Placental pericyte (primary cell): ENCODE results near the gene NLRP1.

- CAGE, long polyA plus RNA: no peak
Observed at GRCh38 chr17:4853268-4853825, 20.2 kb downstream of the MINK1 start.

DNA sequence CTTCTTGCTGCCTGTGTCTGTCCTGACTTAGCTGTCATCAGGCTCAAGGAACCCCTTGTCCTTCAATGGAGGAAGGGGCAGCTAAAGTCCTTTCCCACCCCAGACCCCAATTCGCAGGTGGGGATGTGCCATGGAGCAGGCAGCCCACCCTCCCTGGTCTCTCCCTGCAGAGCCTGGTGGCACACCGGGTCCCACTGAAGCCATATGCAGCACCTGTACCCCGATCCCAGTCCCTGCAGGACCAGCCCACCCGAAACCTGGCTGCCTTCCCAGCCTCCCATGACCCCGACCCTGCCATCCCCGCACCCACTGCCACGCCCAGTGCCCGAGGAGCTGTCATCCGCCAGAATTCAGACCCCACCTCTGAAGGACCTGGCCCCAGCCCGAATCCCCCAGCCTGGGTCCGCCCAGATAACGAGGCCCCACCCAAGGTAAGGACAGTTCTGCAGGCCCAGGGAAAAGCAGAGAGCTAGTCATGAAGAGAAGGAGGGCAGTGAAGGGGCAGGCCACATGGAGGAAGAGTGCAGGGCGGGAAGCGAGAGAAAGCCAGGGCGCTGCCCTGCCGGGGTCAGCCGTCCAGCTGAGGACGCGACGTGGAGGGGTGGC, 7.9 kb upstream of the C17orf107 start:
- CAGE, long polyA plus RNA: no peak

- CAGE, long polyA plus RNA: no peak
Observed at GRCh38 chr17:4897423-4898303, 1.7 kb upstream of the C17orf107 start.

- CAGE, long polyA plus RNA: no peak
Observed at GRCh38 chr17:4946415-4947118, 1.8 kb downstream of the PFN1 start.

DNA sequence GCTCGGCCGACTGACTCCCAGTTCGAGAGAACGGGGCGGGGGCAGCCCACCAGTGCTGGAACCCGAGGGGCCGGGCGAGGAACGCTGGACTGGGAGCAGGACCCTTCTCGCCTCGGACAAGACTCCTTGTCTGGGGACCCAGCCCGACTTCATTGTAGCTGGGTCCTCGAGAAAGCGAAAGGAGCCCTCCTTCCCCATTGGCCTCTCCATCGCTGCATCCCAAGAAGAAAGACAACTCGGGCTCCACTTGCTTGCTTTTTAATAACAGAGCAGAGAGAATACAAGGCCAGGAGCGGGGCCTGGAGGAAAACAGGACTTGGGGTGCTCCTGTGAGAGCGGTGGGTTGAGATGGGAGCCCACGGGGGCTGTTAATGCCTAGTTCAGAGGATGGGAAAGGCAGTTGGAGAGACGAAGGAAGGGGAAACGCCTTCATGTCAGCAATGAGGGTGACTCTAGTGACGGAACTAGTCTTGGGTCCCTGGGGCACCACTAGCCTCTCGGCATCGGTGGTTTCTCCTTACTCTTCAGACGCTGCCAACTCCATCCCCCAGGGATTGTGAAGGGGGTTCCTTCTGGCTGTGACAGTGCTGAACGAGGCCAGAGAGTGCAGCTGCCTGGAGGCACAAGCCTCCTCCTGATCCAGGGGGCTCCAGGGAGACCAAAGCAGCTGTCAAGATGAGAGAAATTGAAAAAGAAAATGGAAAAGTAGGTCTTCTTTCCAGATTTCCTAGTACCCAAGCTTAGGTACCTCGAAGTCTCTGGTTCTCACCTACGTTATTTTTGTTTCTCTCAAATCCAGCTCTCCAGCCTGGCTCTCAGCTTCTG, 625 bp upstream of the CAMTA2 start:
- CAGE, long polyA plus RNA: no peak

GRCh38 chr17:5337966-5338318, 55.9 kb downstream of the RABEP1 start:
- CAGE, long polyA plus RNA: no peak

DNA sequence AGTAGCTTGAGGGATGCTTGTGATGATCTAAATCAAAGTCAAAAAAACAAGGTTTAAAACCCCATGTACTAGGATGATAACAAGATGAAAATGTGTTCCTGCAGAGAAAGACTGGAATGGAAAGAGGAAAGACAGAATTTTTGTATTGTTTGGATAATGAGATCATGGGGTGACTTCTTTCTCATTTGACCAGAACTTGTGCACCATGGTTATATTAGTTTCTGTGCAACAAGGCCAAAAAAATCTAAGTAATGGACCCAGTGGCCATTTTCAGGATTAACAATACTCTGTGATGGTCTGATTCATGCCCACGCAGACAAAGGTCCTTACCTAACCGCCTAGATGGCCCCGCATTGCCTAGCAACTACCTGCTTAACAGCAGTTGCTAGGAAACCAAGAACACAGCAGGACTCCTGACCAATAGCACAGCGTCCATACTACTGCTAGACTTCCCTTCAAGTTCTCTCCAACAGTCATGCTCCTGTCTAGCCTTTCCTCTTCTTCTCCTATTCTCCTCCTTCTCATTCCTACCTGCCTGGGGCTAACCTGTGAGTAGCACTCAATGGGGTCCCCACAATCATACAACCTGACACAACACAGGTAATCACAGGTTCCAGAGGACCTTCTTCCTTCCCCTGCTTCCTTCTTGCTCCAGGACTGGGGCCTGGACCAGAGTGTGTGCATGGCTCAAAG, 8.0 kb upstream of the ENSG00000286190 start:
- CAGE, long polyA plus RNA: no peak

GRCh38 chr17:5526554-5527215, 25.9 kb upstream of the ENSG00000286190 start:
- CAGE, long polyA plus RNA: no peak

DNA sequence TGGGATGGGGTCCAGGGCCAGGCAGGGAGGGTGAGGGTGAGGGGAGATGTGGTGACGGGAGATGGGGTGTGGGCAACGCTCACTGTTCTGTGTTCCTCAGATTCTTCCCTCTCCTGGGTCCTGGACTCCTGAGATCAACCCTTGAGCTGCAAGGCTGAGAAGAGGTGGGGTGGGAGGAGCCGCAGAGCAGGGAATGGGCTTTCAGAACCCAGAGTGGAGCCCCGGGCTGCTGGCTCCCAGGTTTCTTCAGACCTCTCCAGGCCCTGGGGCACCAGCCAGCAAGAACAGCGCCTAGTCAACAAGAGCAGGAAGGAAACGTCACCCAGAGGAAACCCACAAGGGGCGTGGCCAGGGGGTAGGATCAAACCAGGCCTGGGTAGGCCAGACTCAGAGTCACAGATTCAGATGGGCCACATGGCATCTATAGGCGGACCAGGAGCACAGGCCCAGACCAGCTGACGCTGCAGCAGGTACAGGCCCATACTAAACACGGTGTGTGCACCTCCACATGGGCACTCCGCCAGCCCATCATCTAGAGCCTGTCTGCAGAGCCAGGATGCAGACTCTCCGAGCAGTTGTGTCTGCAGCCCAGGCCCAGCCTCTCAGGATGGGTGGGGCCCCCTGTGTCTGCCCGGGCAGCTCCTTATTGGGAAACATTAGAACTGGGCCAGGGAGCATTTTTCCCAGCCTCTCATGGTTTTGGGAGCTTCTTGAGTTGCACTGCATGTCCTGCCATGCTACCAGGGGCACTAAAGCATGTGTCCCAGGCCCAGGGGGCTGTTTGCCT, at the start of gene NLRP1:
Gene NLRP1 (minus strand): TSS at position 300 of the 787 bp plus-strand sequence.
- CAGE, long polyA plus RNA: no peak

- CAGE, long polyA plus RNA: no peak
Observed at GRCh38 chr17:6120395-6120856, 50.2 kb downstream of the WSCD1 start.

- CAGE, long polyA plus RNA: no peak
Observed at GRCh38 chr17:6374896-6375311, 60.0 kb downstream of the AIPL1 start.

DNA sequence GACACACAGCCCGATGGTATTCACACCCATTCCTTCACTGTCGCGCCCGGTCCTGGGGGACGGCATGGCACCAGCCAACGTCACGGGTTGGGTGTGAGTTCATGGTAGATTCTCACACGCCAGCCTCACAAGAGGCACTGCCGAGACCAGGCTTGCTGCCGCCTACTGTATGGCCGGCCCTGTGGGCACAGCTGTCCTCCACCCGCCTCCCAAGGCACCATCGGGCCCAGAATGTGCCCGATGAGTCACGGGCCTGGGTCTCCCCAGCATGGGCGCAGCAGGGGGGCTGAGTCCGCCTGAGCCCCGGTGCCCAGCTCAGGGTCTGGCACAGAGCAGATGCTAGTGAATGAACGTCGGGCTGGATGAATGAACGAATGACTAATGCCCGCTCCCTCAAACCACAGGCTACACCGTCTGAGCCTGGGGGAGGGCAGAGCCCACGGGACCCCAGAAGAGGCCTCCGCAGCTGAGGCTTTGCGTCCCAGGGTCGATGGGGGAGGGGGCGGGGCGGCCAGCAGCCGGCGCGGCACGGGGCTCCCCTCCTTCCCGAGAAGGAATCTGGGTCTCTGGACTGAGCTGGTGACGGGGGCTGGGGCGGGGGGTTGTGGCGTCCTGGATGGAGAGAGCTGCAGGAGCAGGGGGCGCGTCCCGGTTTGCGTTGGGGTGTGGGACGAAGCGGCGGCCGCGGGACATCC, 859 bp downstream of the PITPNM3 start:
- CAGE, long polyA plus RNA: no peak

- CAGE, long polyA plus RNA: no peak
Observed at GRCh38 chr17:6683150-6683660, 30.0 kb downstream of the SLC13A5 start.

DNA sequence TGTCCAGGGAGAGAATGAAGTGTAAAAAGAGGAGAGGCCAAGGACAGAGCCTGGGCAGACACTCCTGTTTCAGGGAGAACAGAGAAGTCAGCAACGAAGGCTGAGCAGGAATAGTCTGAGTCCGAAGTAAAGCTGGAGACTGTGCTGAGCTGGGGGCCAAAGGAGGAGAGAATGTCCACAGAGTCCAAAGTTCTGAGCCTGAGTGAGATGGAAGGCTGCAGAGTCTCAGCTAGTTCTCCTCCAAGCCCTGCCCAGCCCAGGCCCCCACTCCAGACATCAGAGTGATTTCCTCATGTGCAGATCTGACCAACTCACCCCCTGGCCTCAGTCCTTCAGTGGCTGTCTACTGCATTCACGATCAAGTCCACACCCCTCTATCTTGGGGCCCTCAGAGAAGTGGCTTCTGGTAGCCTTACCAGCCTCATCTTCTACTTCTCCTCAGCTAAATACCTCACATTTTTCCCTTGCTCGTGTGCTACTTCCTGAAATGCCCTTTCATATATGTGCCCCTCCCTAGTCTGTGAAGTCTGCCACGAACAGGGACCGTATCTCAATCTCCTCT, 21.6 kb downstream of the SLC13A5 start:
- CAGE, long polyA plus RNA: no peak

- CAGE, long polyA plus RNA: no peak
Observed at GRCh38 chr17:6712420-6712929, 694 bp downstream of the SLC13A5 start.

- CAGE, long polyA plus RNA: no peak
Observed at GRCh38 chr17:6996553-6997109, 782 bp downstream of the ALOX12 start.

GRCh38 chr17:7018939-7019741, 3.7 kb upstream of the BCL6B start:
- CAGE, long polyA plus RNA: no peak

DNA sequence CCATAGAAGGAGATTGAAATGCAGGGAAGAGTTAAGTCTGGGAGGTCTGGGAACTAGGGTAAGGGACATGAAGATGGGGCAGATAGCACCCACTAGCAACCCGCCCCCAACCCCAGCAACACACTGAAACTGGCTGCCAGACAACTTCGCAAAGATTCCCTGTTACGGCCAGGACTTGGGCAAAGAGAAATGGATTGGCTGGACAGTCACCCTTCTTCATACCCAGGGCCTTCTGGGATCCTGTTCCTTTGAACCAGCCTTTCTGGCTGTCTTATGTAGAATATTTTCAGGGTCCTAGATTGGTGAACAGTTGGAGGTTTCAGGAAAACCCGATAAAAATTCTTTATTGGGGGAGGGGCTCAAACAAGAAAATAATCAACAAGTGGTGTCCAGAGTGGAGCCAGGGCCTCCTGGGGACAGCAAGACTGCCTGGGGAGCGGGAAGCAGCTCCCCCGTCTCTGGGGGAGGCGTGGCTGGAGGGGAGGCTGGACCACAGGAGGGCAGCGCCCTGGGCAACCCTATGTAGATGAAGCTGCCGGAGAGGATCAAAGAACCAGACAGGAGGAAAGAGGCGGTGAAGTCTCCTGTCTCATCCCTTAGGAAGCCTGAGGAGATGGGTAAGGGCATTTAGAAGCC, 2.5 kb downstream of the SLC16A11 start:
- CAGE, long polyA plus RNA: no peak

DNA sequence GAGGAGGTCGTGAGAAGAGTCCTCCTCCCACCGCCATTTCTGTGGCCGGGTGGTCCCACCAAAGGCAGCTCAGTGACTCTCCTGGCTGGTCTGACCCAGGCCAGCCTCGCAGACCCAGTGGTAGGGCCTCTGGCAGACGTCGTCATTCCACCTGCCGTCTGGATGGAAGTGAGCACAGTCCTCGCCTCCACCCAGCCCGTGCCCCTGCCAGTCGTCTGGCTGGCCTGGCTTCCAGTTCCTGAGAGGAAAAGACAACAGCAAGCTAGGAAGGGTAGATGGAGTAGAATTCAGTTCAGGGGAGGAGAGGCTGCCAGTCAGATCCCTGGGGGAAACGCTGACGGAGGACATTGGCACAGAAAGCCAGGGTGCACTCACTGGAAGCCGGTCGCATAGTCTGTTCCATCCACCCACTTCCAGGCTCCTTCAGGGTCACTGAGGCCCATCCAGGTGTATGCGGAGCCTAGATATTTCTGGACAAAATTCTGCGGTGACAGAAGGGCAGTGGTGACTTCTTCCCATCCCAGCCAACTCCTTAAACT, 5.0 kb downstream of the CLEC10A start:
- CAGE, long polyA plus RNA: no peak

- CAGE, long polyA plus RNA: no peak
Observed at GRCh38 chr17:7130508-7131422, 16.1 kb upstream of the ASGR2 start.